ENCODE measurements around the genes MUS81, CCDC85B, BRMS1 and PELI3.

DNA sequence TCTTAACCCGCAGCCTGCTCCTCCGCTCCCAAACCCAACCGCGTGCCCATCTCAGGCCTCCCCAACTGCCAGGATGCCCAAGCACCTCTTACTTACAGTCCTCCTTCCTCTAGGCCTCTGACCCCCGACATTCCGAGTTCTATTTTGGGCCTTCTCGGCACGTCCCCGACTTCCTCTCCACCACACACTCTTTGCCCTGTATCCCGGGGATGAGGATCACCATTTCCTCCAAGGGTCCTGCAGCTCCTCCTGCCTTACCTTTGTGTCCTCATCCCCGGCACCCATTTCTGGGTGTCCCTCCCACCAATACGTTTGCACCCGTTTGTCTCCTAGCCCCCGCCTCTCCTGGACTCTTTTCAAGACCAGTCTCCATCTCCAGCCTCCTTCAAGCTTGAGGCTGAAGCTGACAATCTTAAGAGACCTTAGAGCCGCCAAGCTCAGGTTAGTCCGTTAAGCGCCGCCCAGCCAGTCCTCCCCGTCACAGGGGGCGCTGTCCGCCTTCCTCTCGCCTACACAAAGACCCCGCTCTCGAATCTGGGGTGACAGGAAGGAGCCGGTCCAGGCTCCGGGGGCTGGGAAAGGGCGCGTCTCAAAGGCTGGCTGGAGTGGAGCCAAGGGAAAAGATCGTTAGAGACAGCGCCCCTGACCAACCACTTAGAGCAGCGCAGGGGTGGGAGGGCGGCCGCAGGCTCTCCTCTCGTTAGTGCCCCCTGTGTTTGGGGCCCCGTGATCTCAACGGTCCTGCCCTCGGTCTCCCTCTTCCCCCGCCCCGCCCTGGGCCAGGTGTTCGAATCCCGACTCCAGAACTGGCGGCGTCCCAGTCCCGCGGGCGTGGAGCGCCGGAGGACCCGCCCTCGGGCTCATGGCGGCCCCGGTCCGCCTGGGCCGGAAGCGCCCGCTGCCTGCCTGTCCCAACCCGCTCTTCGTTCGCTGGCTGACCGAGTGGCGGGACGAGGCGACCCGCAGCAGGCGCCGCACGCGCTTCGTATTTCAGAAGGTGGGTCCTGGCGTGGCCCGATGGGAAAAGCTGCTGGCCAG lies at the start of gene MUS81:
TSS of gene MUS81 (plus strand) at position 542 of the 1,038 bp plus-strand sequence.
- RRBS: 4% methylated on average over 2 of the region's 71 CpGs

DNA sequence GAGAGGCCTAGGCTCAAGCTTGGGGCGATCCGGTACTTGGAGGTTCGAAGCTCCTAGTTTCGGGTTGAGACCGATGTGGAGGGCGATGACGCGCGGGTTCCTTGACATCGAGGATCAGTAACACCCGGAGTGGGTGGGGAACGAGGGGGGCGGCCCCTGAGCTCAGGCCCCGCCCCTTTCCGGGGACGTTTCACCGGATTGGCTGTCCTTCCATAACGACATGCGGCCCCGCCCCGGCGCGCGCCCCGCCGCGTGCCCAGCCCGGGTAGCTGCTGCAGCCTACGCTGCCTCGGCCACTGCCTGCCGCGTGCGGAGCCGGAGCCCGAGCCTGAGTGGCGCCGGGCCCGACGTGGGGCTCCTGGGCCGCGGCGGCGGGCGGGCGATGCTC lies at the start of gene CCDC85B:
TSS of gene CCDC85B (plus strand) at position 295 of the 388 bp plus-strand sequence.
- RRBS: under 1% methylated on average over 21 of the region's 45 CpGs

GRCh38 chr11:65911607-65912383 lies 7.1 kb downstream of the C11orf68 start:
- RRBS: no CpG with 5 or more reads among the region's 14 CpGs

GRCh38 chr11:65964797-65965290 lies 3.3 kb downstream of the SART1 start:
- RRBS: no CpG with 5 or more reads among the region's 13 CpGs

GRCh38 chr11:65982850-65983383 lies 19.0 kb downstream of the EIF1AD start:
- RRBS: no CpG with 5 or more reads among the region's 14 CpGs

DNA sequence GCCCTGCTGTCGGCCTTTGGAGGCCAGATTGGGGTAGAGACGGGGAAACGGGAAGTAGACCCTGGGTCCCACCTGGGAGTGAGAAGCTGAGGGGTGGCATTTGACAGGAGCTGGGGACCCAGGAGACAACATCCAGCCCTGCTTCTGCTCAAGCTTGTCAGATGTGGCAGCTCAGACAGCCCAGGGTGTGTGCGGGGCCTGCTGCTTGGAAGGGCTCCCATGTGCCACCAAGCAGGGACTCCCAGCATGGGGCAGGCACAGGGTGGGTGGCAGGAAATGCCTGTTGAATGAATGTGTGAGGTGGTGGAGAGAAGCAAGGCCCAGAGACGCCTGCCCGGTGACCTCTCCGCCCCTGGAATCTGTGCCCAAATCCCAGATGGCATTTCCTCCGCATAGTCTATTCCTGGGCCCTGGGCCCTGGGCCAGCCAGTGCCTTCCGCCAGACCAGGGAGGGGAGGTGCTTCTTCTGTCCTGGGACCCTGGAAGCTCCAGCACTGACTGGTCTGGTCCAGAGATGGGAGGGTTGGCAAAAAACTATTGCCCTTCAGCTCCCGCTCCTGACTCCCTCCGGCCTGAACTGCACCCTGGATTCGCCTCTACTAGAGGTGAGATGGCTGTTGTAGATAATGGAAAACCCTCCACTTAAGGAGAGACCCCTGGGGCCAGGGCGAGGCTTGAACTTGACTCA lies 3.6 kb downstream of the CST6 start:
- RRBS: no CpG with 5 or more reads among the region's 13 CpGs

- RRBS: no CpG with 5 or more reads among the region's 18 CpGs
Measured at GRCh38 chr11:66020877-66021514, 5.3 kb downstream of the CATSPER1 start.

DNA sequence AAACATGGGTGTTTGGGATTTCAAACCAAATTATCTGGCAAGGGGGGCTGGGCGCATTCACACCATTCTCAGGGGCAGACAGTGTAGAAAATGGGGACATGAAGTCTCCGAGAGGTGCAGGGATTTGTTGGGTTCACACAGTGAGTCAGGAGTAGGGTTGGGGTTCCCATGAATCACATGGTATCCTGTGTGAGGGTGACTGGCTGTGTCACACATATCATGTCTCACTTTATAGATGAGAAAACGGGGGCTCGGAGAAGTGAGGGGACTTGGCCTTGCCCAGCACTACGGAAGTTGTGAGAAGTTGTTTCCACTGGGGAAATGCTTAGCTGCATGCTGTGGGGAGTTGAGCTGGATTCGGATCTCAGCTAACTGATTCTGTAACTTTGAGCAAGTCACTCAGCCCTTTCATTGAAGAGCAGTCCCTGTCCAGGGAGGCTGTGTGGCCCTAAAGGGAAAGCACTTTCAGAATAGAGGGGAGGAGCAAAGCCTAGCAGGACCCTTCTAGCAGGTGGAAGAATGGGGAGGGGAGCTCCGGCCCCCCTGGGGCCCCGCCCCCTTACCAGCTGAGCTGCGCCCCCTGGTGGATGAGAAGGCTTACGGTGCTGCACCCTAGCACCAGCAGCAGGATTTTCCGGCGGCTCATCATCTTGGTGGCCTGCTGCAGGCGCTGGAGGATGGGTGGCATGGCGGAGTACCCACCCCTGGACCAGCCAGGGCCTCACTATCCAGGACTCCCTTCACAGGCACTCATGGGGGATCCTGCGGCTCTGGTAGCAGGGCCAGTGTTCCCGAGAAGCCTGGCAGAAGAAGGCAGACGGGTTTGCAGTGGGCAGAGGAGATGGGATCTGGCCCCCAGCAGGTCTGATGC lies 4.0 kb downstream of the GAL3ST3 start:
- RRBS: 17% methylated on average over 1 of the region's 17 CpGs

DNA sequence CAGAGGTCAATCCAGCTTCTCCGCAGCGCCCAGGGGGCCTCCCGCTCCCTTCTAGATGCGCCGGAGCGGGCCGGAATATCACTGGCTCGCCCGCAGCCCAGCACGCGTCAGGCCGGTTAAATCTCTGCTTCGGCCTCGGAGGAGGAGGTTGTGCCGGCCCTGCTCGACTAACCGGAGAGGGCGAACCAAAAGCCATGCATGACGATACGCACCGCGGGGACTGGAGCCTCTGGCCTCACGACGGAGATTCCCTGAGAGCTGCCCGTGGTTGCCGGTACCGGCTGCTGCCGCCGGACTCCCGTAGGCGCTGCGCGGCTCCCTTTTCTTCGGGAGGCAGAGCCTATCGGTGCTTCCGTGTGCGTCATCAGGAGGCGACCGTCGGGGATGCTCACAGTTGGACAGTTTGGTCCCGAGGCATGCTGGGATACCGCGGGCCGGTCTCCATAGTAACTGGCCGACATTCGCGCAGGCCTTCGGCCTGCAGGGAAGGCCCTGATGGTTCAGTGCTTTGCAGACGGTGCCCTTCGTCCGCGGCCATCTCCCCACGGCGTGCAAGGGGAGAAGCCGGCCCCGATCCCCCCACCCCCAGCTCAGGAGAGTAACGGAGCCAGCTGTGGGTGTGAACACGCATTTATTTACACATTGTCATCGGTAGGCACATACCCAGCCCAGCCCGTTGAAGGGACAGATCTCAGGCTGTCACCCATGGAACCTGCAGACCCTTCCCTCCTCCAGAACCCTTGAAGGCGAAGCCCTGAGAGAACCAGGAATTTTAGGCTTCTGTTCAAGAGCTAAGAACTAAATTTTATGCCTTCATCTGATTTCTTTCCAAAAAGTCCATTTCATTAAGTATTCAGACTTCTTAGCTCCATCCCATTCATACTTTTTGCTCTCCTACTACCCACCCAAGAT lies at the start of gene BRMS1:
TSS of gene BRMS1 (minus strand) at position 345 of the 912 bp plus-strand sequence.
- RRBS: under 1% methylated on average over 11 of the region's 61 CpGs

- RRBS: no CpG with 5 or more reads among the region's 15 CpGs
Measured at GRCh38 chr11:66345674-66346395, 931 bp upstream of the BRMS1 start.

DNA sequence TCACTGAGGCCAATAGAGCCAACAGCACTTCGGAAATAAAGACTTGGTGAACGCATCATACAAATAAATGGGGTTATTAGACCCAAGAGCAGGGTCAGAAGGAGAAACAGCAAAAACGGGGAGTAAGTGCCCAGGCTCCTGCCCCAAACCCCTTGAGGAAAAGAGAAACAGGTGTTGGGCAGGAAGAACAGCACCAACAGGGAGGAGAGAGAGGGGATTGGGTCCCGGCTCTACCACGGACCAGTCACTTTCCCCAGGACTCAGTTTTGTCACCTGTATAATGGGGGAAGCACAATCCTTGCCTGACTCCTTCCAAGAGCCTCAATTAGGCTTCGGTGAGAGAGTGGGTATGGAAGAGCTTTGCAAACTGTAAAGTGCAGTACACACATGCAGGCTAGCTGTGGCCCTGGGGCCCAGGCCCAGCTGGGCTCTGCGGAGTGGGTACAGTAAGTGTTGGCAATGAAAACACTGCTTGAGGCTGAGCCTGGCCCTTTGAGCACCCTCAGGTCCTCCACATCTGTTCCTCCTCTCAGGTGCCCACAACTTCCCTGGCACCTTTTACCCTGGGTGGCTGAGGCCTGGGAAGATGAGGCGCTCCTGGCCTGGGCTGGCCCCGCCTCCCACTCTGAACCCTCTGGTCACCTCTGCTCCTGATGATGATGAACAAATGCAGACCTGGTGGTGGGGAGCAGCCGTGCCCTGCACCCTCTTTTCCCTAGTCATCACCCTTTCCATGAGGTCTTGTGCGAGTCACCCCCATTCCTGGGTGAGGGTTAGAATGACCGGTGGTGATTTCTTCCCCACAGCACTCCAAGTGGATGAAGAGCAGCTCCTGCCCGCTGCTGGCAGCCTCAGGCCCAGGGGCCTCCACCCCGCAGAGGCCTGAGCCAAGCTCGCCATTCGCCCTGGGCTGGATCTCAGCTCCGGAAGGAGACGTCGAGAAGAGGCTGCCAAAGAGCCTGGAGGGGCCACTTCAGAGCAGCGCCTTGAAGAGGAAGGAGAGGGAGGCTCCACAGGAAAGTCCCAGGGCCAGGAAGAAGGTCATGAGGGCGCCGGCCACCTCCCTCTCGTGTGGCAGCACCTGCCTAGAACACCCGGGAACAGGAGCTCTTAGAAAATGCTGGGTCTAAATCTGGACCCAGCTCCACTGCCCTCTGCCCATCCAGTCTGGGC lies 8.7 kb downstream of the SLC29A2 start:
- RRBS: no CpG with 5 or more reads among the region's 24 CpGs

- RRBS: 2% methylated on average over 2 of the region's 15 CpGs
Measured at GRCh38 chr11:66408575-66408780, 12.4 kb upstream of the NPAS4 start.

GRCh38 chr11:66408781-66409460 lies 11.9 kb upstream of the NPAS4 start:
- RRBS: 3% methylated on average over 22 of the region's 59 CpGs

DNA sequence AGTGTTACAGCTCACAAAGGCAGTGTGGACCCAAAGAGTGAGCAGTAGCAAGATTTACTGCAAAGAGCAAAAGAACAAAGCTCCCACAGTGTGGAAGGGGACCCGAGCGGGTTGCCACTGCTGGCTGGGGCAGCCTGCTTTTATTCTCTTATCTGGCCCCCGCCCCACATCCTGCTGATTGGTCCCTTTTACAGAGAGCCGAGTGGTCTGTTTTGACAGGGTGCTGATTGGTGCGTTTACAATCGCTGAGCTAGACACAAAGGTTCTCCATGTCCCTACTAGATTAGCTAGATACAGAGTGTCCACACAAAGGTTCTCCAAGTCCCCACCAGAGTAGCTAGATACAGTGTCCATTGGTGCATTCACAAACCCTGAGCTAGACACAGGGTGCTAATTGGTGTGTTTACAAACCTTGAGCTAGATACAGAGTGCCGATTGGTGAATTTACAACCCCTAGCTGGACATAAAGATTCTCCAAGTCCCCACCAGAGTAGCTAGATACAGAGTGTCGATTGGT lies 1.5 kb upstream of the MRPL11 start:
- RRBS: no CpG with 5 or more reads among the region's 8 CpGs

GRCh38 chr11:66466833-66467638 lies at the start of gene PELI3:
TSS of gene PELI3 (plus strand) at chr11:66466905.
- RRBS: 1% methylated on average over 65 of the region's 98 CpGs

GRCh38 chr11:66467678-66468221 lies 1.0 kb downstream of the PELI3 start:
- RRBS: no CpG with 5 or more reads among the region's 9 CpGs

DNA sequence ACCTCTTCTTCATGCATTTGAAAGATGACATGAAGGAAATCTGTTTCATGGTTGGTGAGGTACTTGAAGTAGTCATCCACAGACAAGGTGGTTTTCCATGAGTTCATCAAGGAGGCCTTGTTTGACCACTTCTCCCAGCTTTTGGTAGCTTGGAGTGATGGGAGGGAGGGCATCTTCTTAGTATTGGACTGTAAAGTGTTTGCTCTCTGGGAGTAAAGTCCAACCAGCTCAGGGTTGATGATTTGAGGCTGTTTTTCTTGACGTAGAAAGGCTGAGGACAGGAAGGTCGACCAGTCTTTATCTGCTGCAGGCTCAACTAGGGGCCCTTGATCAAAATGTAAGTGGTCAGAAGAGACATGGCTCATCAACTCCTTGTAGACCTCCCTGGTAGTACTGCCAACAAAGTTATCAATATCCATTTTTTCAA lies 1.7 kb downstream of the CCDC87 start:
- RRBS: no CpG with 5 or more reads among the region's 2 CpGs

DNA sequence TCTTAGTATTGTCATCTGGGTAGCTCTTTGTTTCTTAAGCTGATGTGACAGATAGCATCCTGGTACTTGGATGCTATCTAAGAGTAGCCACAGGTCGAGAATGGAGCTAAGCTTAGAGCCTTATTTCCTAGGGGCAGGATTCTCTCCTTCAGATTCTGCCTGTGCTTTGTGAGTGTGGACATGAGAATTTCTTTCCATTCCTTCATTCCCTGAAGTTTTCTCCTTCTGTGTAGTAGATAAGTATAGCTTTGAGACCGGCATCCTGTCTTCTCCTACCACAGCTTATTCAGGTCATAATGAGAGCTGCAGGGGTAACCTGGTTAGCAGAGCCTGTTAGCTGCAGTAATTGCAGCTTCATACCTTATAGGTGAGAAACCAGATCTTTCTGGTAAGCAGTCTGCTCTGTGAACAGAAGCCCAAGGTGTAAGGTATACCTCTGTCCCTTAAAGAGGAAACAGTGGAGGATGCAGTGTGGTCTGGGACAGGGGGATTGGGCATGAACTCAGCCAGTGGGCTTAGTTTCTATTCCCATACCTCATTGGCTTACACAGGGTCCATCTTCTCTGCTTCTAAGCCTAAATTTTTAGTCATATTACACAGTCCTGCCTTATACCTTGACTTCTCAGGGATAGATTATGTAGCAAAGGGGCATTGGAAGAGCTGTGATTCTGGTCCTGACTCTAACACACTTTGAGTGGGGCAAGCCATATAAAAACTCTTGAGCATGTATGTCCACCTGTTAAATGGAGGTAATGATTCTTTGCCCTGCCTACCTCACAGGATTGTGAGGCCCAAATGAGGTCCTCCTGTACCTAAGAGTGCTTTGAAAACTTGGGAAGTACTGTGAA lies 6.6 kb downstream of the RBM14 start:
- RRBS: no CpG with 5 or more reads among the region's 2 CpGs

DNA sequence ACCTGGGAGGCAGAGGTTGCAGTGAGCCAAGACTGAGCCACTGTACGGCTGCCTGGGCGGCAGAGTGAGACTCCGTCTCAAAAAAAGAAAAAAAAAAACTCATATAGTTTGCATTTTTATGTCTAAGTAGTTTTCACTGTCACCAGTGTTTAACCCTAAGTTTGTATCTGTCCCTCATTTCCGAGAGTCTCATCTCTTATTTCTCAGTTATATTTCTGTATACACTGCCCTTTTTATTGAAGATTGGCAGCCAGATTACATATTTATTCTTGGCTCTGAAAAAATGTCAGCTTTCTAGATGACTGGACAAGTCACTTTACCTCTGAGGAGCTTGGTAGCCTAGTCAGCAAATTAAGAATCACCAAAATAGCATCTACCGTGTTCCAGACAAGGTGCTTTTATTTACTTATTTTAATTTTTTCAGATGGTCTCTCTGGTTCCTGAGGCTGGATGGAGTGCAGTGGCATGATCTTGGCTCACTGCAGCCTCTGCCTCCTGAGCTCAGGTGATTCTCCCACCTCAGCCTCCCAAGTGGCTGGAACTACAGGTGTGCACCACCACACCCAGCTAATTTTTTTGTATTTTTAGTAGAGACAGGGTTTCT lies 5.6 kb upstream of the RBM4 start:
- RRBS: no CpG with 5 or more reads among the region's 5 CpGs

GRCh38 chr11:66720143-66720751 lies 8.8 kb downstream of the SPTBN2 start:
- RRBS: no CpG with 5 or more reads among the region's 11 CpGs